Pulmonary artery (tissue), 1 donor: ENCODE results near the gene C21orf58.

DNA sequence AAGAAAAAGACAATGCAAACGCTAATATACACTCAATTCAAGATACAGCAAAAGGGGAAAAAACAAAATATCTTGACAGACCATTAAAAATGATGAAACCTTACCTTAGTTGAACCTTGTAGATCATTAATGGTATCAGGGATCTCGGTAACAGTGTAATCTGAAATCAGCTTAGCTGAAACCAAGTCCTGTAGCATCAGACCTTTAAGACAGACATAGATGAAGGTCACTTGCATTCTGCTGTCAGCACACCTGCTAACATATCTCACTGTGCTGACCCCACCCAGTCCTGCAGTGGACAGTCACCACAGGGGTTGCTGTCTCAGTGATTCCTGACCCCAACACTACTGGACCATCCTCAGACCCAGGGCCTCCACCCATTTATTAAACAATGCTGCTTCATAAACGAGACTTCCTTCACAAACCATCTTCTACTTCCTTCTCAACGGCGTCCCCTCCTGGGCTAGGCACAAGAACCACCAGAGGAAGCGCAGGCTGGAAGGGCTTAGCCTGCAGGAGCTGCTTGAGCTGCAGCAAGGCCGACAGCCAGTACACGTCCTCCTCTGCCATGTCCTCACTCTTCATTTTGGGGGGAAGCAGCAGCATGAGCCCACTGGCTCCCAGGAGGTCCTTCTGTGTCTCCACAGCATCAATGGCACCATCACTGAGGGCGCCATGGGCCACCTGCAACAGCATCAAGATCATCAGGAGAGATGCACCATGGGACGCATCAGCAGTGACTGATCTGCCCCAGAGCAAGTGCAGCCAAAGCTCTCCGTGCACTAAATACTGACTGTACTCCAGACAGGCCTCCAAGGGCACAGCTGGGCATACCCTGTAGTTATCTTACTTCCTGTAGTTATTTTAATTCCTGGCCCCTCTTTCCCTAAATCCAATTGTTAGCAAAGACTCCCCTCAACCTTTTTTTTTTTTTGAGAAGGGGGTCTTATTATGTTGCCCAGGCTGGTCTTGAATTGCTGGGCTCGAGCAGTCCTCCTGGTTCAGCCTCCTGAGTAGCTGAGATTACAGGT, 17.9 kb upstream of the LSS start:
- PRO-cap: no peak

DNA sequence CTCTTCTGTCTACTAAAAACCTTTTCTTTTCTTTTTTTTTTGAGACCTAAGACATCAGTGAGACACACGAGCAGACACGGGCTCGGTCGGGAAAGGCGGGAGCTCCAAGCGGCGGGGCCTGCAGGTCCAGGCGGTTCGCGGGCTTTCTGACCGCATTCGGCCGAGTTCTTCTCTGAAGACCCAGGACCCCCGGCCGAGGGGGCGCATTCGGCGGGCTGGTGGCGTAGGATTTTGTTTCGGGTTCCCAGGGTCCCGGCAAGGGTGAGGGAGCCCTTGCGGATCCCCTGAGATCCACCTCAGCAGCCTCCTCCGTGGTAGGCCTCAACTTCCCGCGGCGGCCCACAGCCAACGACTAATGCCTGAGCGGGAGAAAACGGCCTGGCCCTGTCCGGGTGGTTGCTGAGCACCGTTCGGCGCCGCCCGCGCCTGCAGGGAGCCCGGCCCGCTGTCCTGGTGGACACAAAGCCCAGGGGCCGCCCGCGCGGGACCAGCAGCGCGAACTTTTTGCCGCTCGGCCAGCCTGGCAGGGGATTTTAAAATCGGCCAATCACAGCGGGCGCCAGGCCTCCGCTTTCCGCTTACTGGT, at the start of gene C21orf58:
Gene C21orf58 (minus strand): TSS at position 506 of the 586 bp plus-strand sequence.
- PRO-cap: unidirectional peak, minus-strand start at position 506 of the sequence

DNA sequence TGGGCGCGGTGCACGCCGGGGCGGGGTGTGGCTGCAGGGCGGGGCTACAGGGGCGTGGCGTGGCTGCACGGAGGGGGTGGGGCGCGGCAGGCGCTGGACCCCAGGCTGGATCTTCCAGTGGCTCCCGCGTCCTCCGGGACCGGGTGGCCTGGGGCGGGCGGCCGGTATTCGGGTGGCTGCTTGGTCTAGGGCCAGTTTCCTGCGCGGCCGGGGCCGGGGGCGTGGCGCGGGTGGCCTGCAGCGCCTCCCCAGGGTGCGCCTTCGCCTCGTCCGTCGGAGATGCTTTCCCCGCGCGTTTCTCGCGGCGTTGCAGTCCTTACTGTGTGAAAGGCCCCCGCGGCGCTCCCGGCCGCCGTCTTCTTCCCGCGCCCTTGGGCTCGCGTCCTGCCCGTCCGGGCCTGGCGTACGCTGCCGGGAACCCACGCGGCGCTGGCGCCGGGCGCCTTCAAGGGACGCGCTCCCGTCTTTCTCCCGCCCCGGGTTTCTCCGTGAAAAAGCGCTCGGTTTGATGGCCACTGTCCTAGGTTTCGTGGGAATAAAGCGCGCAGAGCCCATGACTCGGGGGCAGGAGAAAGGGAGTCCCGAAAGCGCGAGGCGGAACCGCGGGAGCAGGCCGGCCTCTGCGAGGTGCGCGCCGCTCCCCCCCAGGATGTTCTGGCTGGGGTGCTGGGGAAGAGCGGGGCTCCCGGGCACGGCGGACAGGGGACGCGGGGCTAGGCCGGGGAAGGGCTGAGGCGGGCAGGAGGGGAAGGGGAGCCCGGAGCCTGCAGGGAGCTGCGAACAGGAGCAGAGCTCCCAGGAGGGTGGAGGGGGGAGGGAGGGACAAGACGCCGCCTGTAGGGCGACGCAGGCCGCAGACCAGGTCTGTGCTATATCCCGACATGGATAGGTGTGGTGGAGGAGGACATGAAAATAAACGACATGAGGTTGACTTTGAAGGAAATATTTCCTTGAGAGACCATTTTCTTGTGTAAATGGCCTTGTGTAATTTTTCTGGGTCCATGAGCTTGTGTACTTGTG, 938 bp downstream of the PCNT start:
- PRO-cap: bidirectional peak, plus-strand start at position 55 of the sequence, minus-strand start outside the sequence

DNA sequence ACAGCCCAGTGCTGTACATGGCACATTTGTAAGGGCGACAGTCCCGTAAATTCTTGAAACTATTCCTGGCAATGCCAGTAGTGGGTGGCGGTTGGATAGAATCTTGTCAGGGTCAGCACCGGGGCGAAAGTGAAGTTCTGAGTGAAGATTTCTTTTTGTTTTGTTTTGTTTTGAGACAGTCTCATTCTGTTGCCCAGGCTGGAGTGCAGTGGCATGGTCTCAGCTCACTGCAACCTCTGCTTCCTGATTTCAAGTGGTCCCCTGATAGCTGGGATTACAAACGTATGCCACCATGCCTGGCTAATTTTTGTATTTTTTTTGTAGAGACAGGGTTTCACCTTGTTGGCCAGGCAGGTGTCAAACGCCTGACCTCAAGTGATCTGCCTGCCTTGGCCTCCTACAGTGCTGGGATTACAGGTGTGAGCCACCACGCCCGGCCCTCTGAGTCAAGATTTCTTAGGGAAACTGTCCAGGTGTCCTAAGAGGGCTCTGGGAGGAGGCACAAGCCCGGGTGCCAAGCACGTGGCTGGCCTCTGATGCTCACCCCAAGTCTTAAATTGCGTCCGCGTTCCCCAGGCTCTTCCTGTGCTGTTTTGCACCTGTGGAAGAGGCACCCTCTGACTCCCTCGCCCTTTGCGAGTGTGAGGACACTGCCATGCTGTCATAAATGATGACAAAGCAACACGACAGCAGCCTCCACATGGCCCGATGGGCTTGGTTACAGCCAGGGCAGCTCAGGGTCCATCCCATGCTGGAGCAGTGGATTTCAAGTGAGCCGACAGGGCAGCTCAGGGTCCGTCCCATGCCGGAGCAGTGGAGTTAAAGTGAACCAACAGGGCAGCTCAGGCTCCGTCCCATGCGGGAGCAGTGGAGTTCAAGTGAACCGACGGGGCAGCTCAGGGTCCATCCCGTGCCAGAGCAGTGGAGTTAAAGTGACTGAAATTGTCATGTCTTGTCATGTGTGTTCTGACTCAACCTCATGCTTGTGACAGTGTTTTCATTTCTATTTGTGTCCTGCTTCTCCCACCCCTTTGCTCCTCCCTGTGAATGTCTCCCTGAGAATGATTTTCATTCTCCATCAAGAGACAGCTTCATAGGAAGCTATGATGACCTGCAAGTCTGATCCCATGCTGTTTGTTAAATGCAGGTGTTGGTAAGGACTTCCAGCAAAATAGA, 33.7 kb downstream of the PCNT start:
- PRO-cap: no peak

GRCh38 chr21:46431405-46432262, 27.1 kb upstream of the DIP2A start:
- PRO-cap: no peak

- PRO-cap: no peak
Observed at GRCh38 chr21:46626346-46627247, 8.9 kb upstream of the PRMT2 start.